LNCaP clone FGC (cell line): ENCODE data around the gene IRAG1.

DNA sequence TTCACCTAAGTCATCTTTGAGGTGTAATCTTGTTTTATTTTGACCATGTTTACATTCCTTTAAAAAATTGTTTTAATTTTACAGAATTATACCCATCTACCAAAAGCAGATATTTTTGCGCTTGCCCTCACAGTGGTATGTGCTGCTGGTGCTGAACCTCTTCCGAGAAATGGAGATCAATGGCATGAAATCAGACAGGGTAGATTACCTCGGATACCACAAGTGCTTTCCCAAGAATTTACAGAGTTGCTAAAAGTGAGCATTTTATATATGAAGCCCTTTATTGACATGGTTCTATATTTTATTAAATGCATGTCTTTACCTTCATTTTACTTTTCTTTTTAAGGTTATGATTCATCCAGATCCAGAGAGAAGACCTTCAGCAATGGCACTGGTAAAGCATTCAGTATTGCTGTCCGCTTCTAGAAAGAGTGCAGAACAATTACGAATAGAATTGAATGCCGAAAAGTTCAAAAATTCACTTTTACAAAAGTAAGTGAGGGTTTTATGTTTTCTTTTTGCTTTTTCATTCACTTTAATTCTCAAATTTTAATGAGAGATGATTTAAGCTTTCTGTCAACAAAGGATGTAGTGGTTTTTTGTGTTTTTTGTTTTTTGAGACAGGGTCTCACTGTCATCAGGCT, 13.0 kb downstream of the WEE1 start:
- RRBS, 2 experiments: no CpG with 5 or more reads among the region's 6 CpGs

DNA sequence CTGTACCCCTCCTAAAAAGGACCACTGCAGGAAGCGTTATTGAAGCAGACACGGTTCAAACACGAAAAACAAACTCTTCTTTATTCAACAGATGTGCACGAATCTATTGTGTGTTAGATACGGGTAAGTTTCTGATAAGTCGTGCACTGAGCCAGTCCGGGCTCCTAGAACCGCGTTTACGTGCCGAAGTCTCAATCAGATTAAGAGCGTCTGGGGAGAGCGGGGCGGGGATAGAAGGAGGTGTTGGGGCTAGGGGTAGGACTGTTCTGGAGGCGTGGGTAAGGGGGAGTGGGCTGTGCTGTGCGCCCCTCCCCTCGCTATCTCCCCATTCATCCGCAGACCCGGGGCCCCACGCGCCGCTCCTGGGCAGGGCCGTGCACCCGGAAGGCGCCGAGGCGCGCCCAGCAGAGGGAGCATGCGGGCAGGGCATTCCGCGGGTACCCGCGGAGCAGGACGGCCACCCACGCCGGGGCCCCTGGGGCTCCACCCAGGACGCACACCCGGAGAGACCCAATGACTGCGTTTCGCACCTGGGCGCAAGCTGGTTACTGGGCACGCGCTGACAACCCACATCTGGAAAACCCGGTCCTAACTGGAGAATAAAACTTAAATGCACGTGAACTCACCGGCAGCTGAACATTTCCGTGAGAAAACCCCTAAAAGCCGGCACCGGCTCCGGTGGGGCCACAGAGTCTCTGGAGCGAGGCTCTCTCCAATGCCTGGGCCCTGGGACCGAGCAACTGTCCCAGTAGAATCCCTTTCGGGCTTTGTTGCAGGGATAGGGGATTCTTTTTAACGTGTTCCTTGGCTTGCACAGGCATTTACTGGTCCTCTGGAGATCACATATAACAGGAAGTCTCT, 40.6 kb downstream of the WEE1 start:
- RRBS, 2 experiments: 79 to 91% methylated on average over 23 of the region's 54 CpGs

- RRBS, 2 experiments: no CpG with 5 or more reads among the region's 19 CpGs
These were observed 513 bp upstream of the SWAP70 start for GRCh38 chr11:9663297-9663830.

DNA sequence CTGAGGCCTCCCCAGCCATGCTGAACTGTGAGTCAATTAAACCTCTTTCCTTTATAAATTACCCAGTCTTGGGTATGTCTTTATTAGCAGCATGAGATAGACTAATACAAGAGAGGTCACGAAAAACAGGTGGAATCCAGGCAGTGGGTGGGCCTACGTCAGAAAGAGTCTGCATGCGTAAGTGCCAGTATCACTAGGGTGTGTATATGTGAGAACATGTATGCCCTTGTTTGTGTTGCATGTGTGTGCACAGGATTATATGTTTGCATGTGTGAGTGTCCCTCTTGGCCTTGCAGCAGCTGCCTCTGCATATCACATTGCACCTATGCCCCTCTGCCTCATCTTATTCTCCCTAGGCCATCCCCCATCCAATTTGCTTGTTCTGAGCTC, 104.1 kb downstream of the SWAP70 start:
- RRBS, 2 experiments: no CpG with 5 or more reads among the region's 3 CpGs

DNA sequence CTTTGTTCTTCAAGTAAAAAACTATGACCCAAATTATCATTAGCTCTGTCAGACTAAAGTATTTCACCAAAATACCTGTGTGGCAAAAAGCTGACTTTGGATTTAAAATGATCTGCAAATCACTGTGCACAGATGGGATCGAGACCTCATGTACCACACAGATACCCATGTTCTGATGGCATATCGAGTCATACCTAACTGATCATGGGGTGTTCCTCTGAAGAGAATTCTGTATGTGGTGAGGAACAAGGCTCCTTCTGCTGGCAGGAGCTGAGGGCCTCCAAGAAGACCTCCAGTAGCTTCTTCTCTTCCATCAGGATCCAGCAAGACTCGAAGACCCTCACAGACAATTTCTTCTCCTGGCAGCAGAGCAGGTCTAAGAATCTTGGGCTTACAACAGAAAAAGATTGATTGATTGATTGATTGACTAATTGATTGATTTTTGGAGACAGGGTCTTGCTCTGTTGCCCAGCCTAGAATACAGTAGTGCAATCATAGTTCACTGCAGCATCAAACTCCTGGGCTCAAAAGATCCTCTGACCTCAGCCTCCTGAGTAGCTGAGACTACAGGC, 186.0 kb downstream of the SWAP70 start:
- RRBS, 2 experiments: no CpG with 5 or more reads among the region's 3 CpGs

DNA sequence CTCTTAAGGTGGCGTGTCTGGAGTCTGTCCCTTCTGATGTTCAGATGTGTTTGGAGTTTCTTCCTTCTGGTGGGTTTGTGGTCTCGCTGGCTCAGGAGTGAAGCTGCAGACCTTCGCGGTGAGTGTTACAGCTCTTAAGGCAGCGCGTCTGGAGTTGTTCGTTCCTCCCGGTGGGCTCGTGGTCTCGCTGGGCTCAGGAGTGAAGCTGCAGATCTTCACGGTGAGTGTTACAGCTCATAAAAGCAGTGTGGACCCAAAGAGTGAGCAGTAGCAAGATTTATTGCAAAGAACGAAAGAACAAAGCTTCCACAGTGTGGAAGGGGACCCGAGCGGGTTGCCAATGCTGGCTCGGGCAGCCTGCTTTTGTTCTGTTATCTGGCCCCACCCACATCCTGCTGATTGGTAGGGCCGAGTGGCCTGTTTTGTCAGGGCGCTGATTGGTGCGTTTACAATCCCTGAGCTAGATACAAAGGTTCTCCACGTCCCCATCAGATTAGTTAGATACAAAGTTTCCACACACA, 161.6 kb downstream of the SBF2 start:
- RRBS, 2 experiments: no CpG with 5 or more reads among the region's 19 CpGs

DNA sequence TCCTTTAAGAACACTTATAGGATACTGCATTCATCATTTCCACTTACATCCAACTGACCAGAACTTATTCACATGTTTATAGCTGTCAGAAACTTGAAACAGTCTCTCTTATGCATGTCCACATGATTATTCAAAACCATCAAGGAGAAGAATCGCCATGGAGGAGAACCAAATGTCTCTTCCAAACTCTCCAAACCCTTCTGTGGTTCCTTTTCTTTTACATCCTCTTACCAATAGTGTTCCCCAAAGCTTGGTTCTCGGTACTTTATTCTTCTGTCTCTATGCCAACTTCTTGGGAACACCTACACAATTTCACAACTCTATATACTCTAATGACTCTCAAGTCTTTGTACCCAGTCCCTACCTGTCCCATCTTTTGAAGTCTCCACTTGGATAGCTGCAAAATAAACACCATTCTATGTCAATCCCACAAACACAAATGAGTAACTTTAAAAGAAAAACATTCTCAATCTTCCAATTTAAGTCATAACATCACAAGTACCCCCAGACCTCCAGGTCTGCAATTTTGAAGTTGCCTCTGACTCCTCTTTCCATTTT, 12.6 kb downstream of the SBF2 start:
- RRBS, 2 experiments: no CpG with 5 or more reads among the region's 2 CpGs

DNA sequence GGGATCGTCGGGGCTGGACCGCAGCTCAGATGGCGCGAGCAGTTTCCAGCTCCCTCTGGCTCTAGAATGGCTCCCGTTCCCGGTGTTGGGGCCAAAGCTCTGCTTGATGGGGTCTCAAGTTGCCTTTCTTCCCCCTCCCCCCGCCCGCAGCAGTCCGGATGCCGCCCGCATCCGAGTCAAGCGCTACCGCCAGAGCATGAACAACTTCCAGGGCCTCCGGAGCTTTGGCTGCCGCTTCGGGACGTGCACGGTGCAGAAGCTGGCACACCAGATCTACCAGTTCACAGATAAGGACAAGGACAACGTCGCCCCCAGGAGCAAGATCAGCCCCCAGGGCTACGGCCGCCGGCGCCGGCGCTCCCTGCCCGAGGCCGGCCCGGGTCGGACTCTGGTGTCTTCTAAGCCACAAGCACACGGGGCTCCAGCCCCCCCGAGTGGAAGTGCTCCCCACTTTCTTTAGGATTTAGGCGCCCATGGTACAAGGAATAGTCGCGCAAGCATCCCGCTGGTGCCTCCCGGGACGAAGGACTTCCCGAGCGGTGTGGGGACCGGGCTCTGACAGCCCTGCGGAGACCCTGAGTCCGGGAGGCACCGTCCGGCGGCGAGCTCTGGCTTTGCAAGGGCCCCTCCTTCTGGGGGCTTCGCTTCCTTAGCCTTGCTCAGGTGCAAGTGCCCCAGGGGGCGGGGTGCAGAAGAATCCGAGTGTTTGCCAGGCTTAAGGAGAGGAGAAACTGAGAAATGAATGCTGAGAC, 1.5 kb downstream of the ADM start:
- RRBS, 2 experiments: 92 to 95% methylated on average over 14 of the region's 52 CpGs

DNA sequence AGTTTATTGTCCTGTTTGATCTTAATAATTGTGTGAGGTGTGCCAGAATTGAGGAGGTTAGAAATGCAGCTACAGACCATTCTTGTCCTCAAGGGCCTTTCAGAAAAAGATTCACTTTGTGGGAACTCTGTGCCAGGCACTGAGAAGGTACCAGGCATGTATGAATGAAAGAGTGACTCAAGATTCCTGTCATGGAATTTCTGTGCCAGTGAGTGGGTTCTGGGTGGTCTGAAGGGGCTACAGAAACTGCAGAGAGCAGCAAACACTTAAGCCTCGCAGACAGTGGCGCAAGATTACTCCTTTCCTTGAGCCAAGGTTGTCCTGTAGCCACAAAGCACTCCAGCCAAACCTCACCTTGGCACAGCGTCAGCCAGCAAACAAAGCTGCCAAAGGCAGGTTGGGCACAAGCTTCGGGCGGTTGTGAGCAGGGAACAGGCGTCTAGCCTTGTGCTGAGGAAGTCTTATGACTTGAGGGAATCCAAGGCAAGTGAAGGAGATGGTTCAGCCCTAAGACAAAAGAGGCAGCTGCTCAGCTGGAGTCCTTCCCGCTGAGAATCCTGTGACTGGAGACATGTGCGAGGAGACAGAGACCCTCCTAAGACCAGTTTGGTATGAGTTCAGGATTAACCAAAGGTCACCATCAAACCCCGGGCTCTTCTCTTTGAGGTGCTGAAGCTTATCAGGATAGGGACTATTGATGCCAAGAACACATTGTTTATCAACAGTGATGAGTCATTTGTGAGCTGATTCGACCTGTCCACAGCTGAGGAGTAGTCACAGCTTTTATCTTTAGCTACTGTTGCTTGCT, 4.3 kb downstream of the ADM start:
- RRBS, 2 experiments: no CpG with 5 or more reads among the region's 10 CpGs

DNA sequence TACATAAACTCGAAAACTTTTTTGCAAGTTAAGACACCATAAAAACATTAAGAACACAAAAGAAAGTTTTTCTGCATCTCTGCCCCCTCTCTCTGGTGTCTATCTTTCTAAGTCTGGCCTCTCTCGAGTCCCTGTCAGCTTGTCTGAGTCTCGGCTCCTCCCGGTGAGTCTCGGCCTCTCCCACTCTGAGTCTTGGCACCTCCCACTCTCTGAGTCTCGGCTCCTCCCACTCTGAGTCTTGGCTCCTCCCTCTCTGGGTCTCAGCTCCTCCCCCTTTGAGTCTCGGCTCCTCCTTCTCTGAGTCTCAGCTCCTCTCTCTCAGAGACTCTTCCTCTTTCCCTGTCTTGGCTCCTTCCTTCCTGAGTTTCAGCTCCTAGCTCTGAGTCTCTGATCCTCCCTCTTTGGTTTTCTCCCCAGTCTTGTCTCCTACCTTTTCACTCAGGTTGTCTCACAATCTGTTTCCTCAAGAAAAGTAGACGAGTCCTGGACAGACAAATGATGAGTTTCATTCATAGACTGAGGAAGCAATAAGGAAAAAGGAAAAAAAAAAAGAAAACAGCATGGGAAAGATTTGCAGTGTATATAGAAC, 72.5 kb upstream of the AMPD3 start:
- RRBS, 2 experiments: no CpG with 5 or more reads among the region's 8 CpGs

DNA sequence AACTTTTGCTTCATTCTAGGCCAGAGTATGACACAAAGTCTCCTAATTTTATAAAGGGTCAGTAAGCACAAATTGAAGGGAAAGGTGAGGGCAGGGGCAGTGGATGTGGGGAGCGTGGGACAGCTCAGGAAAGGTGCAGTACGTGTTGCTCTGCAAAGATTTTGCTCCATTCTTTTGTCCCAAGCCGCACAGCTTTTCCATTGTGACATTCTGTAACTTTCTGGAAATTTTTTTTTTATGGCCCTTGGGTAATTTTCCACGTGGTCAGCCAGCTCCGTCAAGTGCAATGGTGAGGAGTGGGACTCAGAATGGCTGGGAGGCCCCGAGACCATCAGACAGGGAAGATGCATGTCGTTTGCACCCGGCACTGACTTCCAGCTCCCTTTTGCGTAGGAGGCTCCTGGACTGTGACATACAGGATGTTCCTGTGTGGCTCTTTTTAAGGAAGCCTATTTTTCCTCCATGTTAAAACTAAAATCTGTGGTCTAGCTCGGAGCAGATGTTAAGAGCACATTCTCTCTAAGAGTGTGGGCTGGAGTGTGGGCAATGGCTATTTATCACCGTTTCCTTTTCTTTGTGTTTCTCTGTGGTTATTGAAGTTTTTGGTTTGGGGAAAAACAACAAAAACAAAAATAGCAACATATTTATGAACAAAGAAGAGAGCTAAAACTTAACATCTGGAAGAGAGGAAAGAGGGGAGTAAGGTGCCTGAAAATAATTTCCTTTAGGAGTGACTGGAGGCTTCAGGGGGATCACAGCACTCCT, 41.0 kb upstream of the AMPD3 start:
- RRBS, 2 experiments: no CpG with 5 or more reads among the region's 11 CpGs

- RRBS, 2 experiments: no CpG with 5 or more reads among the region's 13 CpGs
These were observed 41.1 kb downstream of the RNF141 start for GRCh38 chr11:10499750-10500416.

- RRBS, 2 experiments: no CpG with 5 or more reads among the region's 23 CpGs
These were observed 33.0 kb downstream of the RNF141 start for GRCh38 chr11:10507892-10508506.

GRCh38 chr11:10509844-10510568, 31.0 kb downstream of the RNF141 start:
- RRBS, 2 experiments: no CpG with 5 or more reads among the region's 15 CpGs

GRCh38 chr11:10527223-10527904, 13.6 kb downstream of the RNF141 start:
- RRBS, 2 experiments: no CpG with 5 or more reads among the region's 5 CpGs

- RRBS, 2 experiments: no CpG with 5 or more reads among the region's 4 CpGs
These were observed 5.2 kb upstream of the LYVE1 start for GRCh38 chr11:10573462-10574235.

DNA sequence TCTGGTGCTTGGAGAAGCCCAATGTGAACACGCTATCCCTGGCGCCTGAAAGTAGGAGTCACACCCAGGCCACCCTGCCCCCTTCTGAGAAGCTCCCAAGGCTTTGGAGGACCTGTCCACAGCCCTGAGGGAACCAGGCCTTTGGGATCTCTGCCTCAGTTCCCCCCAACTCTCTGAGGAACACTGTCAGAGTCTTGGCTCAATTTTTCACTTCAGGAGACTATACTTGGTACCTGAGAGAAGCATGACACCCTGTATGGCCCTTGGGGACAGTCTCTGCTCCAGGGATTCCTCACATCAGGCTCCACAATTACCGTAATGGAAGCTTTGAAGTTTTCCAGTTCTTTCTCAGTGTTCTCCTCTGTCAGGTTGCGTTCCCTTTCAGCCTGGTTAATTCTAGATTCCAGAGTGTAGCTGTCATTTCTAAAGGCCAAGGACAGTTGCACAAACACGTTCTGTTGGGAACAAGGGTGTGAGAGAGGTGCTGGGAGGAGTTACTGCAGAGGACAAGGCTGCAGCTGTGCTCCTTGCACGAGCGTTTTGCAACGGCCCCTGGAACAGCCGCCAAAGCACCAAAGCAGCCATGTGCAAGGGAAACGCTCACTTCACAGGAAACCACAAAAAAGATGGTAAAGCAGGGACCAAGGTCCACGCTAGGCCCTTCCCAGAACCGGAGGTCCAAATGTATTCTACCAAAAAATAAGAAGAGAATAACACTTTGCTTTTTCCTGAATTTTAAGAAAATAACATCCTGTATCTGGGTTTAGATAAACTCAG, 35.8 kb upstream of the LYVE1 start:
- RRBS, 2 experiments: no CpG with 5 or more reads among the region's 12 CpGs

DNA sequence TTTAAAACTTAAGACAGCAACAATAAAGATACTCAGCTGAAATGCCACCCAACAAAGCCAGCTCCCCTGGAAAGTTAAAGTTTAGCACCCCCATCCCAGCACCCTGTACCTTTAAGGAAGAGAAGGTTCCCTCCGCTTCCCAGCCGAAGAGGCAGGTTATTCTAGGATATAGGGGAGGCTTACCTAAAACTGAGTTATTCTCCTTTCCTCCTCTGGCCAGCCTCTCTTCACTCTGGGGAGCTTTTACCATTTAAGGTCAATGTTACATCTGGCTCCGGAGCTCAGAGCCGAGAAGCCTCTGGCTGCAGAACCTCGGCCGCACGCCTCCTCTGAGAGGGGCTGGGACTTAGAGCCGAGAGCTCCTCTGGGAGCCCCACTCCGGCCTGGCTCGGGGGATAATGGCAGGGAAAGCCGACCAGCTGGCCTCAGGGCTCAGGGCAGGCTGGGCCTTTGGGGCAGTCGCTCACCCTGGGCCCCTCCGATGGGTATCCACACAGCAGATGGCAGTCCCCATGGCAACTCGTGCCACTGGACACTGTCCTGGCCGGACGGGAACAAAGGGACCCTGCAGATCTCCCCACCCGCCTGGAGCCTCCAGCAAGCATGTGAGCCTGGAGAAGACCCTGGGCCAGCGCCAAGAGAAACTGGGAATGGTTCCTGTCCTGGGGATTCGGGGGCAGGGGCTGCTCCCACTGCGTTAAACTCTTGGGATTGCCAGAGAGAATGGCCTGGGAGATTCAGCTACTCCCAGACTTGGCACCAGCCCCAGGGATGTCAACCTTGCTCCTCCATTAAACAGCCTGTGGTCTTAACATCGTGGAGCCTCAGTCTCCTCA, at the start of gene IRAG1:
Gene IRAG1, minus strand, starts transcription at position 403 of the 836 bp plus-strand sequence.
- RRBS, 2 experiments: 54 to 60% methylated on average over 4 of the region's 21 CpGs

DNA sequence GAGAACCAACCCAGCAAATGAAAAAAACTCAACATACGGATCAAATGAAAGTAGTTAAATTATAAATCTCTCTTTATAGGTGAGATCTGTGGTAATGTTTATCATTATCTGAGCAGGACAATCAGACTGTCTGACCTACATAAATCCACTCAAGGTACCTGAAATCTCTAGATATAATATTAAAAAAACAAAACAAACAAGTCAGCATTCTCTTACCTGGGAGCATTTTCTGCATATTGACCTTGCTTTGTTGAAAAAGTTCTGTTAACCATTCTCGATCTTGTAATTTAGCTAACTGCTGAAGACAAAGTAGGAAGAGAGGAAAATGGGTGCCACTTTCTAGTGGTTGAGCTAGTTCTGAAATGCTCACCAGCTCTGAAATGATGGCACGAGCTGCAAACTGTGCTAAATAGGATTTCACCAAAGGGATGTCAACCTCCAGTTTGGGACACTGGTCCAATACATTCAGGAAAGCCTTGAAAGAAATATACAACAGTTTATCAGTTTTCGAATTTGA, 8.8 kb downstream of the EIF4G2 start:
- RRBS, 2 experiments: no CpG with 5 or more reads among the region's 4 CpGs

GRCh38 chr11:10800391-10801215, 8.1 kb downstream of the EIF4G2 start:
- RRBS, 2 experiments: no CpG with 5 or more reads among the region's 6 CpGs